ENCODE measurements around a stretch of chr2.

DNA sequence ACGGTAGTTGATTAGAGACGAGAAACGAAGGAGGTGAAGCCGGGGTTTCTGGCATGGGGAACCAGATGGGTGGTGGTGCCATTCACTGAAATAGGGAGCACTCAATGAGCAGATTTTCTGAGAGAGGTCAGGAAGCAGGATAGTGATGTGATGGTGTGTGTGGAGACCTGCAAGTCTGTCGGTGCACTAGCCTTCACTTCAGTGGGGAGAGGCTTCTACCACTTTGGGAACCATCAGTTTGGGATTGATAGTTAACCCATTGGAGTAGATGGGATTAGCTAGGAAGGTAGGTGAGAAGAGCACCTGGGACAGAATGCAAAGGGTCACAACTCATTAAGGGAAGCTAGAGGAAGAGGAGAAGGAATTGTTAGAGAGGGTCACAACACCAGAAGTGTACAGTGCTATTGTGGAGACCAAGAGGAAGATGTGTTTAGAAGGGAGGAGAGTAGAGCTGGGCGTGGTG lies 108.2 kb downstream of the FMNL2 start:
- PRO-cap, result no peak

GRCh38 chr2:152443575-152444383 lies 108.8 kb downstream of the FMNL2 start:
- PRO-cap, result no peak

DNA sequence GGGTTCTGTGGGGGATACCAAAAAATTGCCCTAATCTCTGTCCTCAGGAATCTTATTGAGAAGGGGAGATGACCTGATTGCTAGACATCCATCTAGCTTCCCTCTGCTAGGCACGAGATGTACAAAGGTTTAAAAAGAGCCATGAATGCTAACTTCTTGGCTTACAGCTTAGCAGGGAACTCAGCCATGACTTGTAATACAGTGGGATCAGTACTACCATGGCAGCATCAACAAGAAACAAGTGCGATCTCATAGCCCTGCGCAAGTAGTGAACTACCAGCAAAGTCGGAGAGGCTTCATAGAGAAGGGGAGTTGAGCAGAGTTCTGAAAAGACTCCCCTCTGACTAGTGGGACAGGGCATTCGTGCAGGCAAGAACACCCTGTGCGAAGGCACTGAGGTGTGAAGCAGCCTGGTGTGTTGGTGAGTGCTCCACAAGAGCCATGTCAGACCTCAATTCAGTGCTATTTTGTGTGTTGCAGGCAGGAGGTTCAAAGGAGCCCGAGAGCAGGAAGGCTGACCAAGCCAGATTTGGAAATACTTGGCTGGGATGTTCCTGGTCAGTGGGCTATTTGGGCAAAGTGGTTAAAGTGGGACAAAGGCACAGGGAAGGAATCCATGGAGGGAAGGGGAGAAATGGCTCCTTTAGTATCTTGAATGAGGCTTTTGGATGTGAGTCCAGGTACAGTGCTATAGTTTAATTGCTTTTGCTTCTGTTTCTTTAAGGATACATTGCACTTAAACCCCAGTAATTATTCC lies 130.1 kb downstream of the FMNL2 start:
- PRO-cap, result no peak

DNA sequence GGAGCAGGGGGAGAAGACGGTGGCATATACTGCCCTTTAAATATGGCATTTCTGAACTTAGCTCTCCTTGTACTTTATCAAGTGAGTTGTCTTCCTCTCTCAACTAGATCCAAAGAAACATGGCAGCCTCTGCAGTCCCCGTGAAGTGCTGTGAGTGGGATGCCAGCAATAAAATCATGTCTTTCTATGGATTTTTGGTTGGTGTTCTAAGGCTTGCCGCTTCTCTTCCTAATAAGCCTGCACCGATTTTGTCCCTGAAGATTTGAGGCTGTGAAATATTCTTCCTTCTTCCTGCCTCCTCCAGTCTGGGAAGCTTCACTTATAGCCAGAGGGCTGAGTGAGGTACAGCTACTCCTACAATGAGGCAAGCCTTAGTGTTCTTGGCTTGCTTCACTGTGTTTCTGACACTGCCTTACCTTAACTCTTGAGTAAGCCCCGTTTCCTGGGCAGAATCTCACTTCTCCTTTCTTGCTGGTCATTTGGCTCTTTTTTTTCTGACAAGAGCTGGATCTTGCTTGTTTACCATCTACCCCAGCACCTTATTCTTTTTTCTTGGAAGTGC lies 131.8 kb downstream of the FMNL2 start:
- PRO-cap, result no peak

- PRO-cap, result bidirectional peak, plus-strand start at chr2:152500313, minus-strand start at chr2:152500124
Measured at GRCh38 chr2:152499672-152500523, 164.9 kb downstream of the FMNL2 start.

- PRO-cap, result no peak
Measured at GRCh38 chr2:152575708-152576539, 141.3 kb downstream of the PRPF40A start.

DNA sequence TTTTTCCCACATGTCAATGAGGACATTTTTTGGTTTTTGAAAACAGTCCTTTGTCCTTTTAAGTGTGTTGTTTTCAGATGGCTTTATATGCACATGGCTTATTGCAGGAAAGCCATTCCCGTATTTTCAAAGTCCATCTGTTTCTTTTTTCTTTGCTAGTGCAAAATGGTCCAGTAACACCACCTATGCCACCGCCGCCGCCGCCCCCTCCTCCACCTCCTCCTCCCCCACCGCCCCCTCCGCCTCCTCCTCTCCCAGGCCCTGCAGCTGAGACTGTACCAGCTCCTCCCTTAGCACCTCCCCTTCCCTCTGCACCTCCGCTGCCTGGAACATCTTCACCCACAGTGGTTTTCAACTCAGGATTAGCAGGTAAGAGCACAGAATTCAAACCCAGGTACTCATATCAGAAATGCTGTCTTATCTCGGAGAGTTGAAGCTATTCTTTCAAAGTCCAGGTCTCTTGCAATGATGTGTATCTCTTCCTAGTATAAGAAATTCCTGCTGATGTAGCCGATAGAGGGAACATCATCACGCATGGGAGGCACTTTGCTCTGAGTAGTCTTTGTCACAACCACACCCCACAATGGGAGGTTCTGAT lies 97.8 kb downstream of the PRPF40A start:
- PRO-cap, result no peak

GRCh38 chr2:152647398-152648348 lies 69.6 kb downstream of the PRPF40A start:
- PRO-cap, result no peak

GRCh38 chr2:154700201-154700621 lies 1.7 kb downstream of the KCNJ3 start:
- PRO-cap, result no peak

DNA sequence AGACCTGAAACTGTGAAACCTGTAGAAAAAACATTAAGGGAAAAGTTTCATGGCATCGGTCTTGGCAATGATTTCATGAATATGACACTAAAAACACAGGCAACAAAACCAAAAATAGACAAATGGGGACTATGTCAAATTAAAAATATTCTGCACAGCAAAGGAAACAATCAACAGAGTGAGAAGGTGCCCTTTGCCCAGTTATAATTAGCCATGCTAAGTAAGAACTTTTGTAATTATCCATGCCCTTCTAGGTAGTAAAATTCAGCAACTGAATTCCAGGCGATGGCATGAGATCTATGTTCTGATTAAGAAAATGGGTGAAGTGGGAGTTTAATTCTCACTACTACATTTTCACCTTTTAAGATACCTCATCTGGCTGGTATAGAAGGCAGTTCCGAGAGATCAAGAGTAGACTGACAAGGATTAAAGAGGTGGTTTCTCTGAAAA lies 777.1 kb downstream of the KCNJ3 start:
- PRO-cap, result unidirectional peak, plus-strand start at position 274 of the sequence

DNA sequence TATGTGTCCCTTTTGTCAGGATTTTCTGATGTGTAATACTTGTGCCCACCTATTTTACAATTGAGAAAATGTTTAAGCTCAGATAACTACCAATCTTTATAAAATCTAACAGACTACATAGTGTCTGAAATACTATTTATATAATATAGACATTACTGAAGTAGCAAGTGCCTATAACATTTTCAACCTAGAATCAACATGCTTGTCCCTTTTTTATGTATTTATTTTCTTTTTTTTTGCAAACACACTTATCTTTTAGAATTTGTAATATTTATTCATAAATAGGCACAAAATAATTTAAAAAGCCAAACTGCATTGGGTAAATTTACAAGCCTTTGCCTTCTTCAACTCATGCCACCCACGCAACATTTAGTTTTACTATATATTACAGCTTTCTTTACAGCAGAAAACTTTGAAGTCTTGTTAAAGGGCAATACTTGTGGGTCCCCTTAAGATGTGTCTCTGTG lies 7.6 kb downstream of the NR4A2 start:
- PRO-cap, result no peak

DNA sequence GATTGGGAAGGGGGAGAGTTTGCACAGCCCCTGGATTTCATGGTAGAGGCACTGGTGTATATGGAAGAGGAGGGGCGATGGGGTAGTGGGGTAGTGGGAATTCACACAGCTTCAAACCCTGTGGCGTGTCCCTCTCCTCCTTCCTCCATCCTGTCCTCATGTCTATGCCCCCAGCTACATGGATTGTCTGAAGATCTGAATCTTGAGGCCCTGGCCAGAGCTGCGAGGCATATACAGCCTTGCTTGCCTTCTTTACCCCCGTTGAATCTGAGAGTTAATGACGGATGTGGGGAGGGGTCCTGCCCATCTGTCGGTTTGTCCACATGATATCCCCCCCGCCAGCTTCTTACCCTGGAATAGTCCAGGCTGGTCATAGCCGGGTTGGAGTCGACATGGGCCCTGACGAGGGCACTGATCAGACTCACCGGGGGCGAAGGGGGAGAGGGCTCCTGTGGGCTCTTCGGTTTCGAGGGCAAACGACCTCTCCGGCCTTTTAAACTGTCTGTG lies 5.0 kb downstream of the NR4A2 start:
- PRO-cap, result no peak

- PRO-cap, result bidirectional peak, plus-strand start at chr2:156334102, minus-strand start at chr2:156333933; bidirectional peak, plus-strand start at chr2:156334856, minus-strand start at chr2:156334655
Measured at GRCh38 chr2:156333741-156334708, 1.5 kb upstream of the NR4A2 start.

GRCh38 chr2:156434692-156435131 lies 1.5 kb upstream of the GPD2 start:
- PRO-cap, result no peak

- PRO-cap, result no peak
Measured at GRCh38 chr2:156534921-156535601, 98.9 kb downstream of the GPD2 start.

GRCh38 chr2:157052939-157053307 lies 204.6 kb upstream of the GALNT5 start:
- PRO-cap, result unidirectional peak, plus-strand start at chr2:157053217

DNA sequence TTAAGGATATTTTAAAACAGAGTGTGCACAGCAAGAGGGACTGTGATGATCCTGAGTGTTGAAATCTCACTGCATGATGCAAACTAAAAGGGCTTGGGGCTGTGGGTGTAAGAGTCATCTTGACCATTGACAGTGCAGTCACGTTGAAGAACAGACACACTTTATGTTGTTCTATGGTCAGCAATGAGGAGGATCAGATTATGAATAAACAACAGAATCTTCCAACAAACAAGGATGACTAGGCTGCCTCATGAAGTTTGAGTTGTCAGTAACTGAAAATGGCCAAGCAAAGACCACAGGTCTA lies 87.2 kb upstream of the GALNT5 start:
- PRO-cap, result no peak

- PRO-cap, result no peak
Measured at GRCh38 chr2:157409274-157409975, 34.5 kb downstream of the CYTIP start.

DNA sequence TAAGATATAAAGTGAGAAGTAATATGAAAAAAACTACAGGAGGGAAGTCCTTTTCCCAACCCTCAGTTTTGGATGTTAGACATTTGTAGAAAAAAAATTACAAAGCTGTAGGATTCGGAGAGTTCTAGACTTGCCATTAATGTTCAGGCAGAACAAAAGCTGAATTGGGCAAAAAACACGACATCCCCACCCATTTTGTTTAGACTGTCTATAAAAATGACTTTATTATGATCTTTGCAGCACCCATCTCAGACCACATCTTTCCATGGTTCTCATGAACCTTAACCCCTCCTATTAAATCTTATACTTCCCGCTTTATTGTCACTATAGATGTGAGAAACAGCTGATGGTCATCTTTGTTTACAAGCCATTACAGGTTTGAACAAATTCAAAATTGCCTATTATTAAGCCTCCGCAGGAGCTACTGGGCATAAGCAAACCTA lies 29.0 kb downstream of the CYTIP start:
- PRO-cap, result no peak

GRCh38 chr2:157420735-157421681 lies 22.9 kb downstream of the CYTIP start:
- PRO-cap, result no peak

All from anterior vena cava (tissue), 1 donor.